ENCODE results near the genes SYNE1 and OPRM1.

- PRO-cap, result no peak
Observed at GRCh38 chr6:151445901-151446638, 5.9 kb downstream of the RMND1 start.

GRCh38 chr6:151657906-151658232 lies 149.6 kb upstream of the ESR1 start:
- PRO-cap, result no peak

DNA sequence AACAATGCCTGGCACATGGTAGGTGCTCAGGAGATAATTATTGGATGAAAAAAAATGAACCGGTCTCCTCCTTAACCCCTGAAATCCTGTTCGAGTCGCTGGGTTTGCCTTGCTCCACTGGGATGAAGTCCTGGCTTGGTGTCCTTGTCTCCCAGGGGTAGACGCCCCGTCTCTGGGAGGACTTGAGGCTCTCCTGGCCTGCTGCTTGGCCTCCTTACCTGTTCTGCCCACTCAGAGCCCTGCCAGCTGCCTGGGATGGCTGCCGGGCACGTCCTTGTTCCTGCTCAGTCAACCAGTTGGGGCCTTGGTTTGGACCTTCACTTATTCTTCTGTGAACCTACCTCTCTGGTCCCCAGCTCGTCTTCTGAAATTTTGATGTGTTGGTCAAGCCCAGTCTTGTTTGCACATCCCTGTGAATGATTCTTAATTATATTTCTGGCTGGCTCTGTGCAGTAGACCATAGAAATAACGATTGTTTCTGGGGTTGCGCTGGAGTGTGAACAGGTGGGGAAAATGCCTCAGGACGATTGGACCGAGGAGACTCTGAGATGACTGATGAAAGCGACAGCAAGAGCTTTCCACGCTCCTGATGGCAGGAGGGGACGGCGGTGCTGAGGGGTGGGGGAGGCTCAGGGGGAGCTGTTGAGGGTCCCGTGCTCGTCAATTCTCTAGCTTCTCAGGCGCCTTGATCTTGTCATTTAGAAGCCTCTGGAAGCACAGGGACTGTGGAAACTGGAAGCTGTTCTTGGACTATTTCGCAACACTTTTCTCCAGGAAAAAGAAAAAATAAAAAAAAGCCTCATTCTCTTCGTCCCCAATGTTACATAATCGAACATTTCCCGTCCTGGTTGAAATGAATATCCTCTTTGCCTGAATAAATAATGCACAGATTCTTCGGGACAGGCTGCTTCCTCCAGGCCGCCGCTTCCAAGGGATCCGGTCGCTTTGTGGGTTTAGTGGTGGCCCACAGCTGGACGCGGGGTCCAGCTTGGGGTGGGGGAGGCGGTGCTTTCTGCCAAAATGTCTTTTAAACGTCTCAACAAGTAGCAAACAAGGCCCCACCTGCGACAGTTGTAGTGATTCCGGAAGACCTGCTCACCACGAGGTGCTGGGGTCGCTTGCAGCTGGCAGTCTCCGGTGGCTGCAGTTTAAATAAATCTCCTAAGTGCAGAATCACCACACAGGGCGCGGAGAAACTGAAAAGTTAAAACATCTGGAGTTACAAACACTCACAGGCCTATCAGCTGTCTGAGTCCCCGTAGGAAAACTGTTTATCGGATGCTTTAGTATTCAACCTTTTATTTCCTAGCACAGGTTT lies 126.2 kb upstream of the ESR1 start:
- PRO-cap, result bidirectional peak, plus-strand start at position 1,179 of the sequence, minus-strand start at position 1,093 of the sequence

GRCh38 chr6:151809373-151810022 lies 2.0 kb downstream of the ESR1 start:
- PRO-cap, result no peak

DNA sequence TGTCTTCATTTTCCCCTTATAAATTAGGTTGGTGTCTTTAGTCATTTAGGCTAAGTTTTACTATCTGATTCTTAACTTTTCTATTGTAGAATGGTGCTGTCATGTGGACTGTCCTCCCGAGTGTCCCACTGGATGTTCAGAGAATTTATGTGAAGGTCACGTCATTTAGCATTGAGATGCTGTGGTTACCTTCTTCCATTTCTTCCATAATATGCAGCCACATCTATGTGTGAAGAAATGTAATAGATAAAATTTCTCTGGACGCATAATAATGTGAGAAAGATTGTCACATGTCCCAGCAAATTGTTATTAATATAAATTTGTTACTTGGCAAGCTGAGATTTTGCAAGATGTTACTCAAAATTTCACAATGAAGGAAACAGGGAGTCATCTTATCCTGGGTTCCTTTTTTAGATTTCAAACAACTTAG lies 3.5 kb downstream of the ESR1 start:
- PRO-cap, result no peak

- PRO-cap, result no peak
Observed at GRCh38 chr6:151813826-151814287, 6.4 kb downstream of the ESR1 start.

DNA sequence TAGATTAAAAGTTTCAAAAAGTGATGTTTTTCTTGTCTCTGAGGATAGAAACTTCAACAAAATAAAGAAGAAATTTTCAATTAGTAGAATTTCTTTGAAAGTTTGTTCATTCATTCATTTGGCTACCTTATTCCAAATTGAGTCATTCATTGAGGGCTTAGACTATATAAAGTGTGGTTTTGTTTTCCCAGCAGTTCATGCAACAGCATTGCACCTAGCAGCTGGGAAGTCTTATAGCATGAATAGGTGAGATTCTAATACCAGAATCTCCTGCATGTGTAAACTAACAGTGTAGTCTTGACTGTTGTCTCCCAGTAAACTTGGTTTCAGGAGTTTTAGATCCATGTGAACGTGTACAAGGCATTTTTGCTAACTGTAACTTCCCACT lies 7.1 kb downstream of the ESR1 start:
- PRO-cap, result no peak

- PRO-cap, result no peak
Observed at GRCh38 chr6:152110803-152111533, 303.5 kb downstream of the ESR1 start.

GRCh38 chr6:152378791-152379136 lies 258.4 kb downstream of the SYNE1 start:
- PRO-cap, result no peak

- PRO-cap, result no peak
Observed at GRCh38 chr6:152636731-152637534, at the start of gene SYNE1. TSS of gene SYNE1 (minus strand) at chr6:152637362.

DNA sequence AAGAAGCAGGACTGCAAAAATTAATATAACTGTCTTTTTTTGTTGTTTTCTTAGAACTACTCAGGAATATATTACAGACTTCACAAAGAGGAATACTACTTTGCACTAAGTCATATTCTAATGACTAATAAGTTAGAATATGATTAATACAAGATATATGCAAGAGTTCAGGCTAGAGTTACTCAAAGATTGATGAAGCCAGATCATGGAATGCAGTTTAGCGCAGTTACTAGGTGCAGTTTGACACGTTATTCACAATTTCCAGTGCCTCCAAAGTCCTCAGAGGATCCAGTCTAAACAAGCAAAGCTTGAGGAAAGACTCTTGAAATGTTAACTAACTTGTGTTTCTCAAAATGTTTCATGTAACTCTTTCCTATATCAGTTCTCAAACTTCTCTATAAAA lies 1.2 kb upstream of the MYCT1 start:
- PRO-cap, result no peak

GRCh38 chr6:153003218-153004010 lies 905 bp upstream of the MTRF1L start:
- PRO-cap, result no peak

GRCh38 chr6:153282543-153282939 lies 151.5 kb upstream of the RGS17 start:
- PRO-cap, result unidirectional peak, minus-strand start at chr6:153282759

GRCh38 chr6:154038910-154039772 lies at the start of gene OPRM1:
TSS of gene OPRM1 (plus strand) at chr6:154039240.
- PRO-cap, result no peak

DNA sequence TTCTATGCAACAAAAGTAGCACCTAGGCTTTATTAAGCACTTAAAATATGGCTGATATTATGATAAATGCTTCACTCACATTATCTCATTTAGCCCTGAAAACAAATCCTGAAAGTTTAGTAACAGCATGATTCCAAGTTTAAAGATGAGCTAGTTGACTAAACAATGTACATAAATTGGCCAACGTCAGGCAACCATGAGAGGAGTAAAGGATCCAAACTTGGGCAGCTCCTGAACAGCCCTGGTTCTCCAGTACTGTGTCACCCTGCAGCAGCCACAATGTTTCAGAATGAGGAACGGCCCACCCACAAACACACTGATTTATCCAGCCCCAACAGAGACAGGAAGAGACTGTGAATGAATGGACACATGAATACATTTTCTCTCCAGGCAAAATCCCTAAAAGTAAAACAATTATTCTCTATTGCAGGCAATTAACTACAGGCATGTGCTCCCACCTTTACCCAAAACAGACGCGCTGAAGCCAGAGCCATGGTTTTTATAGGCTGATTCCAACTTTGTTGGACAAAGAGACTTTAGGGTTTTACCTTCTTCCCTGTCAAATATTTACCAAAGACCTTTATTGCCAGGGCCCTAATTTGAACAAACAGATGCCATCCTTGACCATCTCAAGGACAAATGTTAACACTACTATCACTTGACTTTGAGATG lies 23.1 kb downstream of the CNKSR3 start:
- PRO-cap, result no peak

DNA sequence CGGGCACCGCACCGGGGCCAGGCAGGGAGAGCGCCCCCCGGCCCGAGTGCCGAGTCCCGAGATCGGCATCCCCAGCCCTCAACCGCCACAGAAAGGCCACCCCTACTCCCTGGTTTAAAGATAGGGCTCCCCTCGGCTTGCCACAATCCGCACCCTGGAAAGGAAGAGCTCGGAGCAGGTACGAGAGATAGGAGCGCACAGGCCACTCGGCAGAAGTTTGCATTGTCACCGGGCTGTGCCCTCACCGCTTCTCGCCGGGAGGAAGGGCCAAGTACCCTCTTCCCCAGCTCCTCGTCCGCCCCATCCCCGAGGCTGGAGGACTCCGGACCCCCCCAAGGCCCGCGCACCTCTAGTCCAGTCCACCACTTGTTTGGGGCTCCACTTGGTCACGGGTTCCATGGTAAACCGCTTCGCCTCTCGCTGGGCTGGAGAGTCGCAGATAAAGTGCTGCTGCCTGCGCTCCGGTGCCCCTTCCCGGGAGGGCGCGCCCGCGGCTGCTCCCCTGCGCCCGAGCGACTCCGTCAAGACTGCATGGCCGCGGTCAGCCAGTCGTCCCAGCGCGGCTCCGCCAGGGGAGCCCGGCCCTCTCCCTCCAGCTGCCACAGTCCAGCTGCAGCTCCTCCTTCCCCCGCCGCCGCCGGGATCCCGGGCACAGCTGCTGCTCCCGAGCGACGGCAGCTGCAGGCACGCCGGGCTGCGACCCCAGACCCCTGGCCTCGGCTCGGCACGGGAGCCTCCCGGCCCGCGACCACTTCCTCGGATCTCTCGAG lies 584 bp downstream of the CNKSR3 start:
- PRO-cap, result unidirectional peak, plus-strand start at position 143 of the sequence; bidirectional peak, plus-strand start at position 521 of the sequence, minus-strand start at position 531 of the sequence

- PRO-cap, result no peak
Observed at GRCh38 chr6:154566943-154567528, 56.6 kb upstream of the CNKSR3 start.

DNA sequence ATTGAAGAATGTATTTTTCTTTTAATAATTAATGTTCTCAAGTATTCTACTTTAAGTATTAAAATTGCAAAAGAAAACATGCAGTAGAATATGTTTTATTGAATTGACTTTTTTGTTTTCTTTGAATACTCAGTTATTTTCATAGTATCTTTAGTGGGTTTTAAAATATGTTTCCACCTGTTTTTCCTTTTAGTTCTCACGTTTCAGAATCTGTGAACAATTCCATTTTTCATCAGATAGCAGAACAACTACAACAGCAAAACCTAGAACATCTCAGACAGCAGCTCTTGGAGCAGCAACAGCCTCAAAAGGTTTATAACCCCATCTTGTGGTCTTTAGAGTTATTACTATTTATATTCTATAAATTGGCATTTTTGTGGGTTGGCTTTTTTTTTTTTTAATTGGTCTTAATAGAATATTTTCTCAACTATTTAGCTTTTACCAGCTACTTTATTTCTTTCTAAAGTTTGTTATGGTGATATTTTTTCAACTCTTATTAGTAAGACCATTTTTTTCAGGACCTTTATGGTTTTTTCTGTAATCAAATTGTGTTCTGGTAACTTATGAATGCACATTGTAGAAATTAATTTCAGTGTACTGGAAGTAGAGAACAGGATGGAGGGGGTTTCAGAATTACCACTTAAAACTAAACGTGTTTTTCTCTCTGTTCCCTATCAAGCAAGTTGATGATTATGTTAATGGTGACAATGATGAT lies 72.1 kb downstream of the SCAF8 start:
- PRO-cap, result no peak

DNA sequence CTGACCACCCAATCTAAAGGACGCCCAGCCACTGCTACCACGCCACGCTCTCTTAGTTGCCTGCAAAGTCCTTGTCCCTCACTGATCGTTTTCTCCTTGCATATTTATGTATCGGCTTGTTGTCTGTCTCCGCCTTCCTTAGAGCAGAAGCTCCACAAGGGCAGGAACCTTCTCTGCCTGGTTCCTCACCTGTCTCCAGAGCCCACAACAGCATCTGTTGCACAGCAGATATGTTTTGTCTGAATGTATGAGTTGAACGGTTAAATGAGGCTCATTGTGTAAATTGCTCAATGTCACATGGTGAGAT lies 96.0 kb downstream of the TIAM2 start:
- PRO-cap, result no peak

- PRO-cap, result no peak
Observed at GRCh38 chr6:155148873-155149521, 114.8 kb upstream of the CLDN20 start.